ENCODE measurements around the genes SPACA5B, HDAC6, GRIPAP1 and CCDC120.

- PRO-cap: no peak
Measured at GRCh38 chrX:48130217-48130847, at the start of gene SPACA5B. Gene SPACA5B, plus strand, starts transcription at chrX:48130626.

- PRO-cap: no peak
Measured at GRCh38 chrX:48466753-48467908, 2.9 kb downstream of the SLC38A5 start.

- PRO-cap: no peak
Measured at GRCh38 chrX:48472564-48473177, 2.6 kb upstream of the SLC38A5 start.

DNA sequence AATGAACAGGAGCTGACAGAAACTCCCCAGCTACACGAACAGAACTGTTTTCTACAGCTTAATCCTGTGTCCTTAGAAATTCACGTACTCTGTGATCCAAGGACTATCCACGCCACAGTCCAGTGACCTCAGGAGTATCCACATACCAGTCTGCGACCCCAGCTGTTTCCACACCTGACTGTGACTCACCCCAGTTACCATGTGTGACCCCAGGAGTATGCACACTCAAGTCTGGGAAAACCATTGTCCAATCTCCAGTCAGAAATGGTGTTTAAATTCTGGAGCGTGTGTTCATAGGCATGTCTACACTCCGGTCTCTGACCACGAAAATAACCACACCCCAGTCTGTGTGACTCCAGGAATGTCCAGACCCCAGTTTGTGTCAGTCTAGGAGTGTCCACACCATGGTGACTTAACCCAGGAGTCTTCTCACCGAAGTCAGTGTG lies 11.2 kb downstream of the FTSJ1 start:
- PRO-cap: no peak

GRCh38 chrX:48515786-48516412 lies 5.7 kb upstream of the EBP start:
- PRO-cap: no peak

DNA sequence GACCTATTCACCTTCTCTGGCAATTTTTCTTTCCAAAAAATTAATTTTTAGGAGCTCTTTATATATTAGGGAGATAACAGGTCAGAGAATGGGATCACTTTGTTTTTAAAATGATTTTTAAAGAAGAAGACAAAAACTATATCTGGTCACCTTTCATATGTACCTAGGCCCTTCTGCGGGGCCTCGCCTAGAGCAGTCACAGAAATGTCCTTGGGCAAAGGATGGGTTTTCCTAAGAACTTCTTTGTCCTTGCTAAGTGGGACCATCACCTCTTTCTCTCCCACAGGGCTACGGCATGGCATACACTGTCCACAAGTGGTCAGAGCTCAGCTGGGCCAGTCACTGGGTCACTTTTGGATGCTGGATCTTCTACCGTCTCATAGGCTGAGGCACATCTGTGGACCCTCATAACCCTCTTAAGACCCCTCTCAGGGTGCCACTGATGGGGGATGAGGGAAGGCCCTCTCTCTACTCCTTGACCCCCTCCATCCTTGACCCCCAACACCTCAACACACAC lies 1.5 kb upstream of the EBP start:
- PRO-cap: no peak

DNA sequence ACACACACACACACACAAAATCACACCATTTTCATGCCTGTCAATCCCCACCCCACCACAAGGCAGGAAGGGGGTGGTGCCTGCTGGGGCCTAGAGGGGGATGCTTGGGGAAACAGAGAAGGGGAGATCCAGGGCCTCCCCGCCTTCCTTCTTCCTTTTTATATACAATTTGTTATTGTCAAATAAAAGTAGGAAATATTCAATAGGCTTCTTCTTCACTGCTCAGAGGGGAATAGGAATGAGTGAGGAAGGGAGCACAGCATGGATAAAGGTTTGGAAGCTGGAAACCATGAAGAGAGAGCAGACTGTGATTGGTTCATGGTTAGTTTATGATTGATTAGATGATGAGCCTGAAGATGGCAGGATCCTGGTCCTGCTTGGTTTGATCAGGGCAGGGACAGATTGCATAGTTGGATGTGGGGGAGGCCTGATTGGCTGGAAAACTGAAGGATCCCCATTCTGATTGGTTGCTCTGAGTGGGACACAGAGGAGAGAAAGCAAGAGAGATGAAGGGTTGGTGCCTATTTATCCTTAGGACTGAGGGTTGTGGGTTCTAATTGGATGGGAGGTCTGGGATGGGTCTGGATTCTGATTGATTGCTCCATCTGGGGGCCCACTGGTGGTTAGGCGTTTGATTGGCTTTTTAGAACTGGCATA lies 874 bp upstream of the EBP start:
- PRO-cap: no peak

- PRO-cap: no peak
Measured at GRCh38 chrX:48531461-48532085, 7.9 kb upstream of the TBC1D25 start.

GRCh38 chrX:48631242-48631899 lies 34.1 kb downstream of the WDR13 start:
- PRO-cap: unidirectional peak, plus-strand start at chrX:48631619

GRCh38 chrX:48676516-48677505 lies 6.8 kb upstream of the WAS start:
- PRO-cap: bidirectional peak, plus-strand start at chrX:48676609, minus-strand start at chrX:48676413; unidirectional peak, plus-strand start at chrX:48676826; unidirectional peak, minus-strand start at chrX:48677296

GRCh38 chrX:48801859-48802297 lies at the start of gene HDAC6:
Gene HDAC6, plus strand, starts transcription at chrX:48802067.
- PRO-cap: bidirectional peak, plus-strand start at chrX:48802092, minus-strand start at chrX:48801622; unidirectional peak, plus-strand start at chrX:48802186

- PRO-cap: bidirectional peak, plus-strand start at chrX:48897317, minus-strand start at chrX:48897201
Measured at GRCh38 chrX:48896851-48897645, 520 bp downstream of the TIMM17B start.

- PRO-cap: no peak
Measured at GRCh38 chrX:48925810-48926099, 6.9 kb upstream of the PIM2 start.

- PRO-cap: no peak
Measured at GRCh38 chrX:48936780-48937538, 18.1 kb upstream of the PIM2 start.

DNA sequence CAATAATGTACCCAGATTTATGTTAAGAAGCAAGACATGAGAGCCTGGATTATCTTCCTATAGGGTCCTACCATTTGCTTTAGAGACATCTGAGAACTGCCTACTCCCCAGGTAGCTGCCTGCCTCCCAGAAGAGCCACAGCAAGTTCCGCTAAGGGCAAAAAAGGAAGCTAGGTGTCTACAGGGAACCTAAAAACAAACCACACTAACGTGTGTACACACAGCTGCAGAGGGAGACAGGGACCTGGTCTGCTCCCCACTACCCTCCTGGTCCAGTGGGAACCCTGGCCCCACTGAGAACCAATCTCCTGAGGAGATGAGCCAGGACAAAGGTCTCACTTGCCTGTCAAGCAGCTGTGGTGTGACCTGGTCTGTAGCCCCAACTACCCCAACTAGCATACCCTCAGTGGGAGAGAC lies 17.6 kb downstream of the OTUD5 start:
- PRO-cap: no peak

DNA sequence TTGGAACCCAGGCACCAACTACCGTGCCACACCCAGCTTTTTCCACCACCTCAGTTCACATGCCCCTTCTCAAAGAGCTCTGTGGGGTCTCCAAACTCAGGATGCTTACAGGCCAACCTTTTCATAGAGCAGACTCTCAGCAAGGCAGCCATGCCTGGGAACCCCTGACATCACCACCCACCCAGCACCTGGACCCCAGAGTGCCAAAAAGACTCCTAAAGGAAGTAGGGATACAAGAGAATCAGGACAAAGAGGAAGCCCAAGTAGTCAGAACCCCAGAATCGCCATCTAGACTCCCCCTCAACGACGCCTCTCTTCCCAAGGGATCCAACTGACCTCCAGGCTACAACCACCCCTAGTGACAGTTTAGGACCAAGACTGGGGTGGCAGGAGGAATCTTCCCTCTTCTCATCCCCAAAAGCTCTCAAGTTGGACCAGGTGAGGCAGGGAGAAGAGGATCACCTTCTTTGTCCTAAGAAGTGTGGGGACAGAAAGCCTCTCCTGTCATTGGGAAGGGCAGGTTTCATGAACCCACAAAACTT lies 3.8 kb downstream of the OTUD5 start:
- PRO-cap: no peak

DNA sequence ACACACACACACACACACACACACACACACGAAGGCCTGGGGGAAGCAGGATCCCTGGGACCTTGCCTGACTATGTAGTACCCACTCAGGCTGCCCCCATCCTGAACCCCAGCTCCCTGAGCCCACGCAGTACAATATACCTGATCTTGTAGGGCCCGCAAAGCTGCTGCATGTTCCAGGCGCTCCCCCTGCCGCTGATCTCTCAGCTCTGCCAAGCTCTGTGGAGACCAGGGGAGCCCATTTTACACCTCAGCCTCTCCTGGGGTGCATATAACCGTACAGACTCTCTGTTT lies 14.1 kb downstream of the GRIPAP1 start:
- PRO-cap: no peak

DNA sequence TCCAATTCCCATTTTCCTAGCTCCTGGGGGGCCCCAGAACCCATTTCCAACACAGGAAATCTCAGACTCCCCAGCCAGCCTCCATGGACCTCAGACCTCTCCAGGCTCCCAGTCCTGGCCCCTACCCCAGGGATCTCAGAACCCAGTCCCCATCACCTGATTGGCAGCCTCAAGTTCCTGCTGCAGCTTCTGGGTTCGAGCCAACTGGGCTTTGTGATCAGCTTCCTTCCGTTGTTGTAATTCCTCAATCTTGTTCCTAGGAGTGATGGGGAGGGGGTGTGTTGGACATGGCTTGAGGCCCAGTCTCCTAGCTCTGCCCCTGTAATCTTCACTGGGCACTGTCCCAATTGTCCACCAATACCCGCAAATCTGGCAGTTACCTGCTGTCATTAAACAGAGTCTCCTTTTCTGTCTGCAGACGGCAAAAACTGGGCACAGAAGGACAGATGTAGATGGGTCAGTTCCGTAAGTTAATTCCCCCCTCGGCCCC lies 12.6 kb downstream of the GRIPAP1 start:
- PRO-cap: no peak

GRCh38 chrX:49001938-49002822 lies at the start of gene GRIPAP1:
Gene GRIPAP1, minus strand, starts transcription at chrX:49002264.
- PRO-cap: bidirectional peak, plus-strand start at chrX:49002605, minus-strand start at chrX:49002262

GRCh38 chrX:49058681-49059141 lies at the start of gene CCDC120:
Gene CCDC120, plus strand, starts transcription at chrX:49058999.
- PRO-cap: unidirectional peak, plus-strand start at chrX:49059015